Fibroblast of the aortic adventitia (primary cell): Measurements from ENCODE around the gene HMGCLL1.

GRCh38 chr6:52574496-52575184, 2.2 kb downstream of the TRAM2 start:
- CAGE, long polyA plus RNA, result no peak

DNA sequence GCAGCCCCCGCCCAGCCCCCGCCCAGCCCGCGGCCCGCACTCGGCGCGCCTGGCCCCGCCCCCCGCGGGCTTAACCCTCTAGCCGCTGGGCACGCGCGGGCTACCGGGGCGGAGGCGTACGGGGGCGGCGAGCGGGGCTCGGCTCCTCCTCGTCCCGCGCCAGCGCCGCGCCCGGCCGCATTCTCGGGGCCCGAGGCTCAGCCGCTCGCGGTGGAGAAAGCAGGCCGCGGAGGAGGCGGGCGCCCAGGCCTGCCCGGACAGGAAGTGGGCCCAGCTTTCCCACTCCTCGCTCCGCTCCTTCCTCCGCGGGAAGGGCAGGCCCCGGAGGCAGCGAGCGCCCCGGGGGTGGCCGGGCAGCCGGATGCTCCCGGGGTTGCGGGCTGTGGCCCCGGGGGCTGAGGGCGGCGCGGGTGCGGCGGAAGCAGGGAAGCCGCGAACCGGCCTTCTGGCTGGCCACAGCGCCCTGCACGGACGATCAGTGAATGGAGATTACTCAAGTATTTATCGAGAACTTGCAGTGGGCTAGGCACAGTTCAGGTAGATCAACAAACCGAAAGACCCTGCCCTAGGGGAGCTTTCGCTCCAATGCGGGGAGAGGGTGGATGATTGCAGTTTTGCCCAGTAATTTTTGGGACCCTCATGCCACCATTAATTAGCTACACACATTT, 389 bp upstream of the TRAM2 start:
- CAGE, long polyA plus RNA, result no peak

DNA sequence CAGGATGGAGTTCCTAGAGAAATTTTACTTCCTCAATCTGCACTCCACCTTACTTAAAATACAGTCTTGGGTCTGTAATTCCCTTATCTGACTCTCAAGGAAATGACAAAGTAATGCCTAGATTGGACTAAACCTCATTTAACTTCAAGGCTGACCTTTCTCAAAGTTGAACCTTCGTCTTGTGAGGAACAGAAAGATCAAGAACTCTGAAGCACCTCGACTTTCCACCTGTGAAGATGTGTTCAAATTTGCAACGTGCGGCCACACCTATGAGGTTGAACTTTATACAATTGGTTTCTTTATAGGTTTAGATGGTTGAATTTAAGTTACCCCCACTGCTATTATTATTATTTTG, 1.2 kb upstream of the TRAM2 start:
- CAGE, long polyA plus RNA, result no peak

- CAGE, long polyA plus RNA, result no peak
These were observed 704 bp upstream of the CILK1 start for GRCh38 chr6:53062194-53062861.

- CAGE, long polyA plus RNA, result no peak
These were observed 36.2 kb downstream of the GCM1 start for GRCh38 chr6:53112316-53112868.

DNA sequence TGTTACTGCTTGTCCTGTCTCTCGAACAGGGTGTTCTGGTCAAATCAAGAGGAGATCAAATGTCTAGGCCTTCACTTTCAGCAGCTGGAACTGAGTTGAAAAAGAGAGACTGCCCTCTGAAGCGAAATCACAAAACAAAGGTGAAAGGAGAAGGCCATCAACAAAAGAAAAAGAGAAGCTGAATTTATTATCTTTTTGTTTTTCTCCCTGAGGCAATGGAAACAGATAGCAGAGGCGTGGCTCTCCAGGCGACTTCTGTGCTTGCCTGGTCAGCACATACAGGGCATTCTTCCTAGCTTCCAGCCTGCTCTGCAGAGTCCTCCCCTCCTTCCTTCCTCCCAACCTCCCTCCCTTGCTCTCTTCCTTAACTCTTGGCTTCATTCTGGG, 44.2 kb upstream of the GCM1 start:
- CAGE, long polyA plus RNA, result no peak

GRCh38 chr6:53219066-53219604, 70.5 kb upstream of the GCM1 start:
- CAGE, long polyA plus RNA, result no peak

GRCh38 chr6:53303657-53304398, 44.9 kb downstream of the ELOVL5 start:
- CAGE, long polyA plus RNA, result no peak

- CAGE, long polyA plus RNA, result no peak
These were observed 20.9 kb downstream of the ELOVL5 start for GRCh38 chr6:53327646-53328353.

- CAGE, long polyA plus RNA, result no peak
These were observed 11.7 kb upstream of the ELOVL5 start for GRCh38 chr6:53360295-53361061.

DNA sequence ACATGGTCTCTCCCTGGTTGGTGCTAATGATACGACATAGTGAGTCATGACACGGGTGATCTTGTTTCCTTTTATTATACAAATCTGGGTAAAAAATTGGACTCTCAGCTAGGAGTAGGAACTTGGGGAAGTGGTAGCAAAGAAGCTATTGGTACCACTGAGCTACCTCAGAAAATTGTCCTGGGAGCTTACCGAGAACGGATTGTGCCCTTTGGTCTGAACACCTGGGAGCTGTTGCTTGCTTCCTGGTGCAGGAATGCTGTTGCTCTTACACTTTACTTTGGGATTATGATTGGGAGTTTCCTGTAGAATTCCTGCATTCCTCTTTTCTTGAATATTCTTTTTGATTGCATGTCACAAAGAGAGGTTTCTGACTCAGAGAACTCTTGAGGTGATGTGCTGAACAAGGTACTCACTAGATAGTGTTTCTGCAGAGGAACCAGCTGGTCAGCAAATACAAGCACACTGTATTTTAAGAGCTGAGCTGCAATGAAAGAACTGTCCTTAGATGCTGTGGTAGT, 34.8 kb downstream of the LRRC1 start:
- CAGE, long polyA plus RNA, result no peak

DNA sequence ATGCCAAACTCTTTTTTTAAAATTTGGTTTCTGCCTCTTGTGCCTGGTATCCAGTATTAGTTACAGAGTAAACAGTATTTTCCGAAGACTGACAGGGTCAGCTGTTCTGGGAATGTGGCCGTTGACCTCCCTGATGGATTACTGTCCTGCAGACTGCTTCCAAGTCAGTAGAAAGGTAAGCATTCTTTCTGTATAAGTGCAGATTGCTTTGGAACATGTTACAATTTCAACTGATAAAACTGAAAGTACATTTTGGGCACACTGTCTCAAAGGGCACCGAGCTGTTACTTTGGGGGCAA, 100.4 kb upstream of the MLIP start:
- CAGE, long polyA plus RNA, result no peak

- CAGE, long polyA plus RNA, result no peak
These were observed 38.3 kb upstream of the MLIP start for GRCh38 chr6:54072887-54073458.

DNA sequence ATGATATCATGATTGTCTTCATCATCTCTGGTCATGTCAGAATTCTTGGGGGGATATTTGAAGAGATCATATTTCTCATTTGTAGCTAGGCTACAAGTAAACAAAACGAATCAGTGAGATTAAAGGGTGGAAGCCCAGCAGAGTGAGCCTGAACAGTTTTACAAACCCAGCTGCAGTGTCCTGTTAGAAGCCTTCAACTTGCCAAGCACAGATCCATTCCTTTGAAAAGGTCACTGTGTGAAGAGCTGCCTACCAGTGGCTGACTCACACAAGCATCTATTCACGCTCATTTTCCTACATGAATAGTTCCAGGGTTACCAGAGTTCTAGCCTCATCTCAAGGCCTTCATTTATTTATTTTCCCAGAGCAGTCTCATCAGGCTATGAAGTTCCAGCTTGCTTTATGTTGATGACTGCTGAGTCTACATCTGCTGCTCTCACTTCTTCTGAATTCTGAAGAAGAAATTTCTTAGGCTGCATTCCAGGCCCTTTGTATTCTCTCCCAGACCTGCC, 25.7 kb upstream of the MLIP start:
- CAGE, long polyA plus RNA, result no peak

DNA sequence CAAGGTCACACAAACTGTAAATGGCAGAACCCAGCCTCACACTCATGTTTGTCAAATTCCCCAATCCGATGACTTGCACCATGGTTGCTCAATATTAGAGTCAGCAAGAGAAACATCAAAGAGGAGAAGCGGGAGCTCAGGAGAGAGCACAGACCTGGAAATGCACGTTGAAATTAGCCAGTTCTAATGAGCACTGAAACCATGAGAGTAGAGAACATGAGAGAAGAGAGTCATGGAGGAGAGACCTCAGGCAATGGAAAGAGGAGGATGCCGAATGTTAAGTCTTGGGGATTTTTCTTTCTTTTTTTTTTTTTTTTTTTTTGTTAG, 13.4 kb upstream of the MLIP start:
- CAGE, long polyA plus RNA, result no peak

DNA sequence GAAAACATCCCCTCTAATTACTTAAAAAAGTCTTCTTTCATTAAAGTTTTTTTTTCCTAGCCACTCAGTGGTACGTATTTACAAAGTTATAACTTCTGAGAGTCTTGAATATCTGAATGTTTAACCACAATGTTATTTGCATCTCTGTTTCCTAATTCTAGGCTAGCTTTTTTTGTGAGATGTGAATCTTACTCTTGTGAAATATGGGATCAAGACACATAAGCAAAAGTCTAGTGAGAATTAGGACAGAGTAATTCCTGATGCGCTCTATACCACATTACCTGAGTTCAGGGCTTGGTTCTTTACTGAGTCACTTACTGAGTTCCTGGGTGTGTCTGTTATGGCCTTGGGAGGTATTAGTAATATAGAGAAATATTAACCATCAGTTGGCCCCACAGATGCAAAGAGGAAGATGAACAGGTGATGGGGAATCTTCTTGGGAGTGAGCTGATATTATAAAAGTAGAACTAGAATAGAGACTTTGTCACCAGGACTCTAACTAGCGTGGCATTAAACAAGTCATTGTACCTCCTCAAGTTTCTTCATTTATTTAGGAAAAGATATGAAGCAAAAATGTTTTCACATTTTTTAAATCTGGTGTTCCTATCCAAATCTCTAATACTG, 28.1 kb downstream of the FAM83B start:
- CAGE, long polyA plus RNA, result no peak

GRCh38 chr6:55578496-55579580, at the start of gene HMGCLL1:
HMGCLL1 (minus strand) TSS chr6:55579192.
- CAGE, long polyA plus RNA, result no peak

- CAGE, long polyA plus RNA, result no peak
These were observed 156.2 kb downstream of the COL21A1 start for GRCh38 chr6:56091007-56091783.

- CAGE, long polyA plus RNA, result no peak
These were observed 250.3 kb upstream of the COL21A1 start for GRCh38 chr6:56497661-56498140.

- CAGE, long polyA plus RNA, result no peak
These were observed 295.1 kb upstream of the COL21A1 start for GRCh38 chr6:56542281-56543133.